Uterus (tissue), 7 donors: ENCODE data around the genes SCAMP3, RUSC1 and MSTO1.

DNA sequence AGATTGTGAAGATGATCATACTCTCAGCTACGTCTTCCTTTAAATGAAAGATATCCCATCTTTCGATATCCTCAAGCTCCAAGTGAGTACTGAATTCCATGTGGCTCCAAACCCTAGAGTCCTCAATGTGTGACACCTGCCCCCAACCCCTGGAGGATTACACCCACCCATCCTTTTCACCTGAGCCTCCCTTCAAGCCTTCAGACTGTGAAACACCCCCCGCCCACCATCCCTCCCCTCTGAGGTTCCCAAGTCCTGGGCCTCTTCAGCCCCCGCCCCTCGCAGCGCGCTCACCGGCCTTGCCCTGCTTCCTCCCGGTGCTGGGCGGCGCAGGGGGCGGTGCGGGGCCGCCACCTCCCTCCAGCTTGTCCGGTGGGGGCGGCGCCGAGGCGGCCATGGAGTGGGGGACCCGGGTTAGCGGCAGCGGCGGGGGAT lies 385 bp downstream of the PYGO2 start:
- PRO-cap, 4 experiments: peak in 3 of 4 experiments; most common plus-strand start position 368 of the sequence (in 2); most common minus-strand start position 306 of the sequence (in 3)
- RAMPAGE, long total RNA, 2 experiments: start-site peak on the minus strand in 1 of 2 experiments, centred at position 364 of the sequence, 21 reads per replicate
- RRBS: 3% methylated on average over 12 of the region's 23 CpGs

DNA sequence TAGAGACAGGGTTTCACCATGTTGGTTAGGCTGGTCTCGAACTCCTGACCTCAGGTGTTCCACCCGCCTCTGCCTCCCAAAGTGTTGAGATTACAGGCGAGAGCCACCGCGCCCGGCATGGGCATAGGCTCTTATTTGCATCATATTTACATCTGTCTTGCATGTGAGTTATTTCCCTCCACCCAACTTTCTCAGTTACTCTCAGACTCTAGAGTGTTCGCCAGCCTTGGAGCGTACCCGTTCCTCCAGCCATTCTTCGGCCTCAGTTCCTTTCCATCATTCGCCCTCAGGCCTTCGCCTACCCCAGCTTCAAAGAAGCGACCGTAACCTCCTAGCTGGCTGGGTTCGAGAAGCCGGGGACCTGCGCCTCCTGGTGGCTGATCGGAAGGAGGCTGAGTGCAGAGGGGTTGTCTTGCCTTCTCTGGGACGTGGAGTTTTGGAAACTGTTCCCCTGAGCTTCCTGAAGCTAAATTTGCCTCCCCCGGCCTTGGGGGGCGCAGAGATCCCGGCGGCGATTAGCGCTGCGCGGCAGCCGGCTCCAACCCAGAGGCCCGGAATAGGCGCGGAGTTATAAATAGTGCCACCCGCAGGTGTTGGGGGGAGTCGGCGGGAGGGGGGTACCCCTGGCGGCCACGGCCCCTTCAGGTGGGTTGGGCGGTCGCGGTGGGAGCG lies 3.6 kb upstream of the ZBTB7B start:
- PRO-cap, 4 experiments: peak in 3 of 4 experiments; most common plus-strand start position 380 of the sequence (in 3); most common minus-strand start position 340 of the sequence (in 1)
- RAMPAGE, long total RNA, 2 experiments: no peak in any of the 2 experiments
- RRBS: 0% methylated on average over 1 of the region's 40 CpGs

DNA sequence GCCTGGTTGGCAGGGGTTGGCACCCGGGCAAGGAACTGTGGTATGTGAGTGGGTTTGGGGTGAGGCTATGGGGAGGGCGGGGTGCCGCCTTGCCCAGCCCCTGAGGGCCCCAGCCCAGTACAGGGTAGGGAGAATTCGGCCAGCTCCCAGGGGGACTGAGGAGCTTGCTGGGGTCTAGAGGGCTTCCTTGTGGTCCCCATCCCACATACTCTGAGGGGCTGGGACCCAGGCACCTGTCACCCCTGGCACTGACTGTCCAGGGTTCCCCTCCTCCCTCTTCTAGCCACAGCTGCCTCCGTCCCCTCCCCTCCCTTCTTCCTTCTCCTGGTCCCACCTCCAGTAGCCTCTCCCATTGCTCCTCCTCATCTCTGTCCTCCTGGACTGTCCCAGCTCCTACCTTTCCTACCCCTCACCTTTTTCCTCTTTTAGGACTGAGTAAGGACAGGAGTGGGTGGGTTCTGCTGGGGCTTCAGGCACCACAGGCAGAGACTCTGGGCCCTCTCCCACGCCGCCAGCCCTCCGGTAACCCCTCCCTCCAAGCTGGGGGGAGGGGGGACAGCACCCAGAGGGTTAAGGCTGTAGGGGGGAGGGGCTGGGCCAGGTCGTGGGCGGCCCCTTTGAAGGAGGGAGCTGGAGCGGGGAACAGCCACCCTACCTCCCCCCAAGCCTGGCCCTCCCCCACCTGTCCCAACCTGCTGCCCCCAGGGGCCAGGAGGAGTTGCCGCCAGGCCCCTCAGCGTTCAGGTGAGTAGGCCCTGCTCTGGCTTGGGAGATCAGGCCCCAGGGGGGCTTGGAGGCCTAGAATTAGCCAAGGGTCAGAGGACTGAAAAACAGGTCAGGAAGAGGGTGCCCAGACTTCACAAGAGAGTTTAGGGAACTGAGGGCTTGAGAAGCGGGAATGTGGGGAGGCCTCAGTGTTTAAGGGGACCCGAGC lies 5.9 kb downstream of the ZBTB7B start:
- PRO-cap, 4 experiments: peak in 2 of 4 experiments; most common plus-strand start position 620 of the sequence (in 1); most common minus-strand start position 250 of the sequence (in 2)
- RAMPAGE, long total RNA, 2 experiments: no peak in any of the 2 experiments
- RRBS: no CpG with 5 or more reads among the region's 15 CpGs

GRCh38 chr1:155009386-155010203 lies 7.0 kb downstream of the ZBTB7B start:
- PRO-cap, 4 experiments: no peak in any of the 4 experiments
- RAMPAGE, long total RNA, 2 experiments: no peak in any of the 2 experiments
- RRBS: no CpG with 5 or more reads among the region's 11 CpGs

DNA sequence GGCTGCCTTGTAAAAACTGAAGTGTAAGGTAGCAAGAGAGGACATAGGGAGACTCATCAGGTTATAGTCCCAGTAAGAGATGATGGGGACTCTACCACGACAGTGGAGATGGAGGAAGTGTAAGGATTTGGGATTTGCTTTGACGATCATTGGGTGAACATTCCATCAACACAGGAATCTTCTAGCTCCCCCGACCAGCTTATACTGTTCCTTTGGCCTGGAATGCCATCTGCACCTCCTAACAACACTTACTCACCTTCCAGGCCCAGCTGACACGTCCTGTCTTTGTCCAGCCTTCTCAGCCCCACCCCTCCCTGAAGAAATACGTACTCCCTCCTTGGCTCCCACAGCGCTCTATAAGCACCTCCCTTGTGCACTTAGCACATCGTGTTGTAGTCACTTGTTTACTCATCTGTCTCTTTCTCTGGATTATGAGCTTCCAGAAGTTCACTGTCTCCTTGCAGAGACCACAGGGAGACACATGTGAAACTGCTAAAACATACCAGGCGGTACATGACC lies 4.8 kb downstream of the DCST1 start:
- PRO-cap, 4 experiments: peak in 1 of 4 experiments; most common plus-strand start position 461 of the sequence (in 1); most common minus-strand start position 259 of the sequence (in 1)
- RAMPAGE, long total RNA, 2 experiments: no peak in any of the 2 experiments
- RRBS: no CpG with 5 or more reads among the region's 8 CpGs

- PRO-cap, 4 experiments: no peak in any of the 4 experiments
- RAMPAGE, long total RNA, 2 experiments: no peak in any of the 2 experiments
- RRBS: no CpG with 5 or more reads among the region's 6 CpGs
These were observed 2.0 kb downstream of the ADAM15 start for GRCh38 chr1:155052884-155053749.

DNA sequence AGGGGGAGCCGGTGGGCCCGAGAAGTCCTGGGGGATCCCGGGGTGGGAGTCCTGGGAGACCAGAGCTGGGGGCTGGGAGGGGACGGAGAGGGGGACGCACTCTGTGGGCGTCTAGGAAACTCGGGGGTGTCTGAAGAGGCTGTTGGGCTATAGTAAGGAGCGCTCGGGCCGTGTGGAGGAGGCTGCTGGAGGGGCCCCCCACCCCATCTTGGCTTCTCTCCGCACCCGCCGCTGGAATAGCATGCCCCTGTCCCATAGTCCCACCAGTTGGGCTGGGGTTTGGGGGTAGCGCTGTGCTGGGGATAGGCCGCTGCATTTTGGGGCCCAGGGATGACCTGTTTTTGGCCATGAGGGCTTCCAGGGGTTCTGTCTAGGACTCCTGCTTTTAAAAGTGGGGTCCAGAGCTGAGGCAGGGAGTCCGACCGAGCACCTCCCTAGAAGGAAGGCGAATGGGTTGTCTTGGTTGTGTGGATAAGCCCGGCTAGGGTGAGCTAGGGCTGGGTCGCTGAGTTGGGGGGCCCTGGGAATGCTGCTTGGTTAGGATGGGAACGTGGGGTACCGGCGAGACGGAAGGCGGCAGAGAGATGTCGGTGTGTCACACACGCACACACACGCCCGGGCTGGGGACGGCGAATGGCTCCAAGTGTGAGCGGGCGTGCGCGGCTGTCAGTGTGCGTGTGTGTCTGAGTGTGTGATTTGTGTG lies 628 bp downstream of the EFNA3 start:
- PRO-cap, 4 experiments: no peak in any of the 4 experiments
- RAMPAGE, long total RNA, 2 experiments: no peak in any of the 2 experiments
- RRBS: 3% methylated on average over 12 of the region's 36 CpGs

GRCh38 chr1:155185343-155186115 lies 11.9 kb downstream of the TRIM46 start:
- PRO-cap, 4 experiments: no peak in any of the 4 experiments
- RAMPAGE, long total RNA, 2 experiments: no peak in any of the 2 experiments
- RRBS: 33% methylated on average over 4 of the region's 17 CpGs

DNA sequence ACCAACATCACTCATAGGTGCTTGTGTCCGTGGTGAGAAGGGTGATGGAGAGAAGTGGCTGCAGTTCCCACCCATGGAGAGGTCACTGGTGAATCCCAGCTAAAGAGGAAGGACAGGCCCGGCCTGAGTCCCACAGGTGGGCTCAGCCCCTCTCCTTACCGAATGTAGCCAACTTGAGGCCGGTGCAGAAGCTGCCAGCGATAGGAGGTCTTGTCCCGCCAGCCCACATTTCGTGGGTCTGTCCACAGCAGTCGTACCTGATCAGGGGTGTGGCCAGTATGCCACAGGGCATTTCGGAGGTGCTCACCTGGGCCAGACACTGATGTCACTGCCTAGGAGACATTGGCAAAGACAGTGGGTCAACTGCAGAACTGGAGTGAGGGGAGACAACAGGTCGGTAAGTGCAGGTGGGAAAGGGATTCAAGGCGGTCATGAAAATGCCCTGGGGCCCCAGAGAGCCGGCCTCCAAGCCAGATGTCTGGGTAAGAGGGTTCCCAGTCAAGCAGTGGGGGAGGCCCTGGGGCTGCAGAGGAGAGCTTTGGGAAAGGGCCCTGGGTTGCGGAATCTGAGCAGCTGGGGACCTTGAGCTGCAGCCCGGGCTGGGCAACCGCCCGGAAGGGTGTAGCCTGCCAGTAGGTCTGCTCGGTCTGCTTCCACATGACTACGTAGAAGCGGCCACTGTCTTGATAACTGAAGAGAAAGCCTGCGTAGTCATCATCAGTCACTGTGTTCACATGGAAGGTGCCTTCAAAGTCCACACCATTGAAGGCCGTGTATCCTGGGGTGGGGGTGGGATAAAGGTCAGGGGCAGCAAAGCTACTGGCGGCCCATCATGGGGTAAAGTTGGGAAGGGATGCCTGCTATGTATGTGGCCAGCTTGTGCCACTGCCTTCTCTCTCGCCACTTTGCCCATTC lies 10.6 kb downstream of the THBS3 start:
- PRO-cap, 4 experiments: no peak in any of the 4 experiments
- RAMPAGE, long total RNA, 2 experiments: start-site peak on the minus strand in 1 of 2 experiments, centred at position 253 of the sequence, 14 reads per replicate
- RRBS: no CpG with 5 or more reads among the region's 23 CpGs

- PRO-cap, 4 experiments: no peak in any of the 4 experiments
- RAMPAGE, long total RNA, 2 experiments: start-site peak on the minus strand in 1 of 2 experiments, at chr1:155202082-155202306 at its widest, 9 reads per replicate
- RRBS: 86% methylated on average over 3 of the region's 9 CpGs
These were observed 5.7 kb downstream of the THBS3 start for GRCh38 chr1:155201962-155202455.

DNA sequence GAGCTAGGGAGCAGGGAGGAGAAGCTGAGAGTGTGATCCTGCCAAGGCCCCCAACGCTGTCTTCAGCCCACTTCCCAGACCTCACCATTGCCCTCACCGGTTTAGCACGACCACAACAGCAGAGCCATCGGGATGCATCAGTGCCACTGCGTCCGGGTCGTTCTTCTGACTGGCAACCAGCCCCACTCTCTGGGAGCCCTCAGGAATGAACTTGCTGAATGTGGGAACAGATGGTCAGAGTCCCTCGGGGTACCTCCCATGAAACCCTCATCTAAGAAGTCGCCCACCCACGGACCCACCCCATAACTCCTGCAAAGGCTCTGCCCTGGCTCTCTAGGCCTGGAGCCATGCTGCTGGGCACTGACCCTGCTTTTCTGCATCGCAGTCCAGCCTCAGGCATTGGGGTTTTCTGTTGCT lies 6.0 kb downstream of the MTX1 start:
- PRO-cap, 4 experiments: peak in 2 of 4 experiments; most common plus-strand start position 146 of the sequence (in 2)
- RAMPAGE, long total RNA, 2 experiments: no peak in any of the 2 experiments
- RRBS: 80% methylated on average over 5 of the region's 11 CpGs

GRCh38 chr1:155218707-155219463 lies 10.4 kb downstream of the MTX1 start:
- PRO-cap, 4 experiments: no peak in any of the 4 experiments
- RAMPAGE, long total RNA, 2 experiments: no peak in any of the 2 experiments
- RRBS: no CpG with 5 or more reads among the region's 6 CpGs

- PRO-cap, 4 experiments: no peak in any of the 4 experiments
- RAMPAGE, long total RNA, 2 experiments: no peak in any of the 2 experiments
- RRBS: no CpG with 5 or more reads among the region's 6 CpGs
These were observed 12.1 kb downstream of the MTX1 start for GRCh38 chr1:155220600-155221009.

DNA sequence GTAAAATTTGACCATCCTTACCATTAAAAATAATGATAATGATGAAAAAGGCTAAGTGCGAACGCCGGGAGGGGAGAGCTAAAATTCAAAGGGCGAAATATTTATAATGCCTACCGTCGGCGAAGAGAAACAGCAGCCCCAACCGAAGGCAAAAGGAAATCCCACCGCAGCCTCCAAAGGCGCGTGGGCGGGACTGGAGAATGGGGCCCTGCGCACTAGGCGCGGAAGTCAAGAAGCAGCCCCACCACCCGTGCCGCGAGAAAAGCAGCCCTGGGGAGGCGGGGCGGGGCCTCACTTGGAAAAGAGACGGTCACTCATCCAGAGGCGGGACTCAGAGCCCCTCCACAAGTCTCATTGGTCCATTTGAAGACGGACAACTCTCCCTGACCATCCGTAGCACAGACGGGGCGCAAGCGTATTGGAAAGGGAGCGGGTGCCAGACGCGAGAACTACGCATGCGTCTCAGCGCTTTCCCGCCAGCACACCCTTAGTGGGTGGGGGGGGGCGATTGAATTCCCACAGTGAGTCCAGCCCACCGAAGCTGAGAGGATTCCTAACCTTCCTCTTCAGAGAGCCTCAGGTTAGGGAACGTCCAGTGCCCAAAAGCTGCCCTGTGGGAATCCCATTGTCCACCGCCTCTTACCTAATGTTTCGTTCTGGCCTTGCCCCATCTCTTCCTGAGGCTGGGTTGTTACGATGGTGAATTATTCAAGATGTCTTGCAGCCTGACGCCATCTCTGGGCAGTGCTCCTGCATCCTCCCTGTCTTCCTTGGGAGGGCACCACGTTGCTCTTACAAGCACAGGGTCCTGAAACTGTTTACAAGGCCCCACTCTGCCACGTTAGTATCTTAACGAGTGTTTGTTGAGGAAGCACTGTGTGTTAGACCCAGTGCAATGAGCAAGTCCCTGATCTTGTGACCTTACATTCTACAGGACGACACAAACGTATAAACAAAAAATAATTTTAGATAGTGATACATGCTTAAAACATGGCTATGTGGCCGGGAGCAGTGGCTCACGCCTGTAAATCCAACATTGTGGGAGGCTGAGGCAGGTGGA lies 13.5 kb downstream of the GBA1 start:
- PRO-cap, 4 experiments: peak in 4 of 4 experiments; most common plus-strand start position 498 of the sequence (in 4); most common minus-strand start position 266 of the sequence (in 2)
- RAMPAGE, long total RNA, 2 experiments: no peak in any of the 2 experiments
- RRBS: no CpG with 5 or more reads among the region's 48 CpGs

- PRO-cap, 4 experiments: peak in 4 of 4 experiments; most common plus-strand start chr1:155262490 (in 3); most common minus-strand start chr1:155262264 (in 3)
- RAMPAGE, long total RNA, 2 experiments: start-site peak on the minus strand in 1 of 2 experiments, at chr1:155262223-155262237 at its widest, 29 reads per replicate
- RRBS: 4% methylated on average over 1 of the region's 51 CpGs
These were observed at the start of gene SCAMP3 for GRCh38 chr1:155261729-155262857. Gene SCAMP3 (minus strand): TSS chr1:155262360.

GRCh38 chr1:155320264-155320995 lies at the start of gene RUSC1:
Gene RUSC1 (plus strand): TSS chr1:155320894.
- PRO-cap, 4 experiments: peak in 4 of 4 experiments; most common plus-strand start chr1:155320921 (in 4); most common minus-strand start chr1:155320570 (in 2)
- RAMPAGE, long total RNA, 2 experiments: start-site peak on the plus strand in 1 of 2 experiments, at chr1:155320855-155320953 at its widest, 51 reads per replicate
- RRBS: 2% methylated on average over 6 of the region's 33 CpGs

- PRO-cap, 4 experiments: no peak in any of the 4 experiments
- RAMPAGE, long total RNA, 2 experiments: start-site peak on the minus strand in 1 of 2 experiments, at chr1:155322319-155322334 at its widest, 7 reads per replicate
- RRBS: no CpG with 5 or more reads among the region's 21 CpGs
These were observed 1.3 kb downstream of the RUSC1 start for GRCh38 chr1:155321917-155322557.

- PRO-cap, 4 experiments: peak in 4 of 4 experiments; most common plus-strand start chr1:155324519 (in 4); most common minus-strand start chr1:155324193 (in 2)
- RAMPAGE, long total RNA, 2 experiments: no peak in any of the 2 experiments
- RRBS: 2% methylated on average over 24 of the region's 35 CpGs
These were observed 3.5 kb downstream of the RUSC1 start for GRCh38 chr1:155324081-155324643.

DNA sequence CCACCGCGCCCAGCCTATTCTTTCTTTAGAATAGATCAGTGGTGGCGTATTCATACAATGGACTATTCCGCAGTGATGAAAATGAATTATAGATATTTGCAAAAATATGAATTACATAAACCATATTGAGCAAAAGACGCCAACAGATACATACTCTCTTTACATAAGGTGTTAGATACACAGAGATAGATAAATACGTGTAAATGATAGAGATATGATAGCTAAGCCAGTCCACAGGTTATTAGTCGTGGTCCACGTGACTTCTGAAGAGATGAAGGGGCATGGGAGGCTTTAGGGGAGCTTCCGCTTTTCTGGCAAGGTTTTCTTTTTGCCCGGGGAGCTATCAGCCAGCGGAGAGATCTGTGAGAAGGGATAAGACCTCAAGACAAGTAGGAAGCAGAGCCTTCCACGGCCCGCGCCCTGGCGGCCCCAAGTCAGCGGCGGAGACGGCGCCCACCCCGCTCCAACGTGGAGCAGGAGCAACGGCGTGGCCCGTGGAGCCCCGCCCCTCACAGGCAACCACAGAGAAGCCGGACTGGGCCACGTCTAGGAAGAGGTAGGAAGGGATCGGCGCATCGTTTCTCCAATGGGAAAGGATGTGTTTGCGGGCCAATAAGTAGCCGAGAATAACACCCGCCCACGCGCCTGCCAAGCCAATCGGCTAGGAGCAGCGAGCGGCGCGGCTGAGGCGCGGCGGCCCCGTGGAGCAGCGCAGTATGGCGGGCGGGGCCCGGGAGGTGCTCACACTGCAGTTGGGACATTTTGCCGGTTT lies at the start of gene MSTO1:
Gene MSTO1, plus strand, starts transcription at position 686 of the 772 bp plus-strand sequence.
- PRO-cap, 4 experiments: peak in 4 of 4 experiments; most common plus-strand start position 612 of the sequence (in 1); most common minus-strand start position 484 of the sequence (in 3)
- RAMPAGE, long total RNA, 2 experiments: no peak in any of the 2 experiments
- RRBS: no CpG with 5 or more reads among the region's 49 CpGs

DNA sequence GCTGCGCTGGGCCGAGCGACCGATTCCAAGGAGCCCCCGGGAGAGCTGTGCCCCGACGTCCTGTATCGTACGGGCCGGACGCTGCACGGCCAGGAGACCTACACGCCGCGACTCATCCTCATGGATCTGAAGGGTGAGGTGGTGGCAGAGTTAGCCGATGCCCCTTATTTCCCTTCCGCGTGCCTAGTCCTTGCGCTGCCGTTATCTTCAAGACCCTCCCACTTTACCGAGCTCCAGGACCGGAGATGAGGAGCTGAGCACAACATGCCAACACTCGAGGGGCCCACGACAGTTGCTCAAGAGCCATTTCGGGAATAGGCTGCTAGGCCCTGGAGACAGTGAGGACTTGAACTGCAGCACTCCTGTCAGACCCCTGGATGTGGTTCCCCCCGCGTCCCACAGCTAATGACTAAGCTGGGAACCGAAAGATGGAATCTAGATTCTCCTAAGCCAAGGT lies 57.1 kb downstream of the DAP3 start:
- PRO-cap, 4 experiments: no peak in any of the 4 experiments
- RAMPAGE, long total RNA, 2 experiments: no peak in any of the 2 experiments
- RRBS: no CpG with 5 or more reads among the region's 28 CpGs